ENCODE measurements around the gene GMNC.

DNA sequence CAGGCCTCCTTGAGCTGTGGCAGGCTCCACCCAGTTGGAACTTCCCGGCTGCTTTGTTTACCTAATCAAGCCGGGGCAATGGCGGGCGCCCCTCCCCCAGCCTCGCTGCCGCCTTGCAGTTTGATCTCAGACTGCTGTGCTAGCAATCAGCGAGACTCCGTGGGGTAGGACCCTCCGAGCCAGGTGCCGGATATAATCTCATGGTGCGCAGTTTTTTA, 149.1 kb upstream of the TPRG1 start:
- CAGE, long polyA plus RNA = no peak
- RRBS = no CpG with 5 or more reads among the region's 11 CpGs

DNA sequence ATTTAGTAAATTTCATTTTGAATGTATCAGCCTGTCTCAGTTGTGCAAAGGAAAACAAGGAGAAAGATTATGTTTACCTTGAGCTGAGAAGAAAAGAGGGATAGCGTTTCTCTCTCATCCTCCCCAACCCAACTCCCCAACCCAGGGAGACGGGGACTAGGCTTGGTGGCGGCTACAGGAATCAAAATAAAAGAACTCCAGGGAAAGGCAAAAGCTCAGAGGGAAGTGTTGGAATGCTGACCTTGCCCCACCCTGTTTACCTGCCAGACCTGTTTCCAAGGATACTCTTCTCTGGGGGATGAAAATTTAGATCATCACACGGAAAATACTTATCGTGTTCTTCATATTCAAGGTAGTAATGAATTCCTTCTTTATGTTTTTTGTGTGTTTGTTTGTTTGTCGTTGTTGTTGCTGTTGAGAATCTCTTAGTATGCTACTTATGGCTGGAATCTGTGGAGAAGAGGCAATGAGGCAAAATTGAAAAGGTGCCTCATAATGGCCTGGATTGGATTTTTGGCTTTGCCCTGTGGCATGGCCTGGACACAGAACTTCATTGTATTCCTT, 11.2 kb upstream of the TPRG1 start:
- CAGE, long polyA plus RNA = no peak
- RRBS = no CpG with 5 or more reads among the region's 6 CpGs

DNA sequence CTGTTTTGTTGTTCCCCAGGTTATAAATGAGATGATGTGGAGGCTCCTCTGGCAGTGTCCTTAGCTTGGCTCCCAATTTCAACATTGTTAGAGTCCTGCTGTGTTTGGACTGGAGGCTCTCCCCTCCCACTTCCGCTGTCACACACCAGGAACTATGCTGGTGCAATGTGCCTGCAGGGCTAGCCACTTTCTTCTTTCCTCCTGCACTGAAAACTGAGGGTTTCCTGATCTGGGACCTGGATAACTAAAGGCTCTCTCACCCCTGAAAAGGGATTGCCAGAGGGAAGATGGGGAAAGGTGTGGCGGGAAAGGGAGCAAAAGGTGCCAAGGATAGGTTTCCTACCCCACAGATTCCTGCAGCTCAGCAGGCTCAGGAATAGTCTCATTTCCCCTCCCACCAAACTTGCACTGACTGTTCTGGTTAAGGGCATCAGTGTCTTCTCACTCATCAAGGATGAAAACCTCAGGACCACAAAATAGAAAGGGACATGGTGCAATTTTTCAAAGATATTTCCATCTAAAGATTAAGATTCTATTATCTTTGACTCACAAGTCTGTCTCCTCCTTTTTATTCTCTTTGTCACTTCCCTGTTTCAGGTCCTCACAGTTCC, 121.5 kb downstream of the TPRG1 start:
- CAGE, long polyA plus RNA = no peak
- RRBS = no CpG with 5 or more reads among the region's 2 CpGs

GRCh38 chr3:189324504-189325307, 152.9 kb downstream of the TPRG1 start:
- CAGE, long polyA plus RNA = no peak
- RRBS = no CpG with 5 or more reads among the region's 5 CpGs

GRCh38 chr3:189702221-189702636, 71.0 kb downstream of the TP63 start:
- CAGE, long polyA plus RNA = no peak
- RRBS = no CpG with 5 or more reads among the region's 1 CpG

DNA sequence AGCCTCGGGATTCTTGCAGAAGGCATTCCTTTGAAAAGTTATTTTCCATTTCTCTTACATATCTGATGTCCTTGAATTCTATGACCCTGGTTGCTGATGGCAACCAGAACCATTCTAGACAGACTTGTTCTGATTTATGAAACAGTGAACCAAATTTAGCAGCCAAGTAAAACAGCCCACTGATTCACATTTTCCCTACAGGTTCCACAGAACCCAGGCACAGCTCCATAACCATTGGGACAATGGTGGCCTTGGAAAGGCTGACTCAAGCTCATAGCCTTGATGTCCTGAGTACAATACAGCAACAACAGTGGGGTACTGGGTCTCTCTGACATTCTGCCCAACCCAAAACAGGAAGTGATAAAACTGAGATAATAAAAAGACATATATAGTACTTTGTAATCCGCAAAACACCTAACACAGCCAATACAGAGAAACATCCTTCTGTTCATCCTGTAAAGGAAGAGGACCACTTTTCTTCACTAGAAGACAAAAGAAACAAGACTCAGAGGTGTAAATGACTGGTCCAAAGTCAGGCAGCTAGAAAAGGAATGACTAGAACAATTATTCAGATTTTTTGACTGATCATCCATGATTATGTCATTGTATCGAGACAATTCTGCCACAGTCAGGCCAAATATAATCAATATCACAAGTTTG, 26.2 kb downstream of the P3H2 start:
- CAGE, long polyA plus RNA = no peak
- RRBS = no CpG with 5 or more reads among the region's 3 CpGs

- CAGE, long polyA plus RNA = no peak
- RRBS = no CpG with 5 or more reads among the region's 7 CpGs
These were observed 24.0 kb upstream of the P3H2 start for GRCh38 chr3:190144669-190145165.

- CAGE, long polyA plus RNA = no peak
- RRBS = no CpG with 5 or more reads among the region's 3 CpGs
These were observed 4.4 kb downstream of the CLDN1 start for GRCh38 chr3:190317526-190318575.

DNA sequence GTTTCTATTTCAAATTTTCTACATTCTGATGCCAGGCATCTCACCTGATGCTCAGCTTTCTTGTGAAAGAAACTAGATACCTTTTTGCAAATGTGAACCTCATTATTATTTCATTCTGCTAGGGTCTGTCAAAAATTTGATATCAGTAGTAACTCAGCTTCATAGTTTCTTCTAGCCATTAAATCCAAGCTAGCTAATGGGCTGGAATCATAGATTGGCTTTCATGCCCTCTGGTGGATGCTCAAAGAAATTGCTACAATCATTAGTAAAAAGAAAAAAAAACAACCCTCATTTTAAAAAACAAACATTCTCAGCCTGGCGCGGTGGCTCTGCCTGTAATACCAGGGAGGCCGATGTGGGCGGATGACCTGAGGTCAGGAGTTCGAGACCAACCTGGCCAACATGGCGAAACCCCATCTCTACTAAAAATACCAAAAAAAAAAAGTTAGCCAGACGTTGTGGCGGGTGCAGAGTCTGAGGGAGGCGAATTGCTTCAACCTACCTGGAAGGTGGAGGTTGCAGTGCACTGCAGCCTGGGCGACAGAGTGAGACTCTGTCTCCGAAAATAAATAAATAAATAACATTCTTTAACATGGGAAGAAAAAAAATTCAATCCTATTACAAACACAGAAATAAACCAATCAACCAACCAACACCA, 25.2 kb downstream of the TMEM207 start:
- CAGE, long polyA plus RNA = no peak
- RRBS = no CpG with 5 or more reads among the region's 11 CpGs

DNA sequence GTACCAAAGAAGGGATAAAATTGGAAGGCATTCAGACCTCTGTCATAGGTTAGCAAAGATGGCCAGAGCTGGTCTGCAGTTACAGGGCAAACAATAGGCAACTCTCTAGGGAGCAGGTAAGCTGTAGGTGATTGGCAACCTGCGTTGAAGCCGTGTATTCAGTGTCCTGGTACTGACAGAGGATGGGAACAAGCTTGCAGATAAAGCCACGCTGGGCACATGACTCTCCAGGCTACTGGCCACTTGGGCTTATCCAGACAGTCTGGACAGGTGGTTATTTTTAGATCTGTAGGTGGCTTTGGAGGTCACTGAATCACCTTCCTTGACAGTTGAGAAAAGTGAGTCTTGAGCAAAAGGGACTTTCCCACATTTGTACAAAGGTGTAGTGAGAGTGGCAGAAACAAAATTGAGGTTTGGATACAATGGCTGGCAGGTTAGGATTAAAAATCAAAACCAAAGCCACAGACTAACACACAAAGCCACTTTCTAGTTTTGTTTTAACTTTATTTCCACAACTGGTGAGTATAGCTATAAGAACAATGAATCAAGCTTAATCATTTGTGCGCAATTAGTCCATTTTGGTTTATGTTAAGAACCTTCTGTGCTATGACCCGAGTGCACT, 22.3 kb upstream of the IL1RAP start:
- CAGE, long polyA plus RNA = no peak
- RRBS = no CpG with 5 or more reads among the region's 5 CpGs

GRCh38 chr3:190580679-190581237, 66.9 kb downstream of the IL1RAP start:
- CAGE, long polyA plus RNA = no peak
- RRBS = no CpG with 5 or more reads among the region's 5 CpGs

- CAGE, long polyA plus RNA = no peak
- RRBS = no CpG with 5 or more reads among the region's 5 CpGs
These were observed 50.4 kb downstream of the GMNC start for GRCh38 chr3:190812191-190812474.

- CAGE, long polyA plus RNA = no peak
- RRBS = 2% methylated on average over 29 of the region's 65 CpGs
These were observed at the start of gene GMNC for GRCh38 chr3:190862168-190863513. Gene GMNC, minus strand, starts transcription at chr3:190862694.

DNA sequence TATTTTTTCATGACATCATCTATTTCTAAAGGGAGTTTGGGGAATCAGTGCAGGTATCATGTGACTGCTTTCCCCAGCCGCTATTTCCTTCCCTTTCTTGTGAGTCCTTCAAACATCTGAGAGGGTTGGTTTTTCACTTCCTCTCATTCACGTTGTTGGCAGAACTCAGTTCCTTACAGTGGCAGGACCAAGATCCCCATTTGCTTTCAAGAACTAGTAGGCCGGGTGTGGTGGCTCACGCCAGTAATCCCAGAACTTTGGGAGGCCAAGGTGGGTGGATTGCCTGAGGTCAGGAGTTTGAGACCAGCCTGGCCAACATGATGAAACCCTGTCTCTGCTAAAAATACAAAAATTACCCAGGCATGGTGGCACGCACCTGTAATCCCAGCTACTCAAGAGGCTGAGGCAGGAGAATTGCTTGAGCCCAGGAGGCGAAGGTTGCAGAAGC, 47.1 kb downstream of the OSTN start:
- CAGE, long polyA plus RNA = no peak
- RRBS = no CpG with 5 or more reads among the region's 6 CpGs

DNA sequence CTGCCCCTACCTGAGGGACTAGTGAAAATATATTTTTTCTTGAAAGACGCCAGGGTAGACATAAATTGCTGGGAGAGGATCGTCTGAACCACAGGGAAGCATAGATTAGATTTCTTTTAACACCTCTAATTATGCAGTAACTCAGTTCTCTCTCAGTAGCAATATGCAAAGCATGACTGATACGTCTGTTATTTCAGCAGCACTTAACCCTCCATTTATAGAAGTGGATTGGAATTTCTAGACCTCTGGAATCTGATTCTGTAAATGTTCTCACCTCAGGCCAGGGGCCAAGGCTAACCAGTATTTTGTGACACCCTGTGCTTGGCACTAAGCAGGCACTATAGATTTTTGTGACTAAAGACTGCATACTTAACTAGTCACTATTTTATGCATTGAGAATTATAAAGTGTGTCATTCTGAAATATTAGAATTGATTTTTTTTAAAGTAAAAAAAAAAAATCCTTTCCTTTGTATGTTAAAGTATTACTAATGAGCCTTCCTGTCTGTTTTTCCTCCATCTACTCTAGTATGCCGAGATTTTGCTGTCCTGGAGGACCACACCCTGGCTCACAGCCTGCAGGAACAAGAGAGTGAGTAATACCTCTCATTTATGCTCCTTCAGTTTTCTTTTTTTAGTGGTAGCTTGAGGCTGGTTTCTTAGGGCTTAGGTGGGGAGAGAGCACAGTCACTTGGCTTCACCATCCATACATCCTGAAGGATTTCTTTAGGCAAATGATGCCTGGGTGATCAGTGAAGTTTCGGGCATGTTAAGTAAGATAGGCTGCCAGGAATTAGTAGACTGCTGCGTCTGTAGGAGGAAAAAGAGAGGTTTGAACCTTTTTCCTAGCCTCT, 26.5 kb upstream of the UTS2B start:
- CAGE, long polyA plus RNA = no peak
- RRBS = no CpG with 5 or more reads among the region's 6 CpGs

- CAGE, long polyA plus RNA = no peak
- RRBS = no CpG with 5 or more reads among the region's 18 CpGs
These were observed 318.2 kb downstream of the FGF12 start for GRCh38 chr3:192409219-192409466.

DNA sequence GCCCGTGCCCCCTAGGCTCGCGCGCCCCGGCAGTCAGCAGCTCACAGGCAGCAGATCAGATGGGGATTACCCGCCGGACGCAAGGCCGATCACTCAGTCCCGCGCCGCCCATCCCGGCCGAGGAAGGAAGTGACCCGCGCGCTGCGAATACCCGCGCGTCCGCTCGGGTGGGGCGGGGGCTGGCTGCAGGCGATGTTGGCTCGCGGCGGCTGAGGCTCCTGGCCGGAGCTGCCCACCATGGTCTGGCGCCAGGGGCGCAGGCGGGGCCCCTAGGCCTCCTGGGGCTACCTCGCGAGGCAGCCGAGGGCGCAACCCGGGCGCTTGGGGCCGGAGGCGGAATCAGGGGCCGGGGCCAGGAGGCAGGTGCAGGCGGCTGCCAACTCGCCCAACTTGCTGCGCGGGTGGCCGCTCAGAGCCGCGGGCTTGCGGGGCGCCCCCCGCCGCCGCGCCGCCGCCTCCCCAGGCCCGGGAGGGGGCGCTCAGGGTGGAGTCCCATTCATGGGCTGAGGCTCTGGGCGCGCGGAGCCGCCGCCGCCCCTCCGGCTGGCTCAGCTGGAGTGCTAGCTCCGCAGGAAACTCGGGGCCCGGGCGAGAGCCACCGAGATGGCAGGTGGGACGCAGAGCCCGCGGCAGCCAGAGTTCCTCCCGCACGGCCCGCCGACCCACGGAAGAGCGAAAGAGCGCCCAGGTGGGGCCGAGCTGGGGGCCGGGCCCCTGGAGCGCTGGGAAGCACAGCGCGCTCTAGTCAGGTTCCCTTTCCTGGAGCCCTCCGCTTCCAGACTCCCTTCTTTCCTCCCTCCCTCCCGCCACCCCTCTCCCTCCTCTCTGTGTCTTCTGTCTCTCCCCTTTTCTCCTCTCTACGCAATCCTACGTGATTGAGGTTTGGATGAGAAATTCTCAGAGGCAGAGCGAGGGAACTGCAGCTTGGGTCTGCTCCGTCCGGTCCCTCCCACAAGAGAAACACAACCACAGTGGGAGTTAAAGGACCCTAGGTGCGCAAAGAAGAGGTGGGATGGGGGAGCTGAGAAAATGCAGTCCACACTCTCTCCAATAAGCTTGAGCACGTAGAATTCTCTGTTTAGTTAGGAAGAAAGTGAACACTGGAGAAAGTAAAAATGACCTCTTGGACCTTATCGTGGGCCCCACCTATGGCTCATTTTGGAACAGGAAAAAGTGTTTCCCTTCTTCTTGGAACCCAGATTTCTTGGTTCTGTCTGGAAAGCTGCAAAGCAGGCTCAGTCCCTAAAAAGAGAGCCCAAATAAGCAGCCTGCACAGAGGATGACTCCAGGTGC, 317.4 kb downstream of the FGF12 start:
- CAGE, long polyA plus RNA = no peak
- RRBS = 6% methylated on average over 29 of the region's 95 CpGs

DNA sequence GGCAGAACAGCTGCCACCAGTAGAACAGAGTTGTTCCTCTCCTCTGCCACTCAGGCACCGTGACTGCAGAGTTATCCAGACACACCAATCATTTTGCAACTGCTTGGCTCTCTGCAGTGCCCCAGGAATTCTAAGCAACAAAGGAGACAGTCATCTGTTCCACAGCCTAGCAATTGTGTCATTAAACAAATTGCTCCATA, 281.6 kb downstream of the FGF12 start:
- CAGE, long polyA plus RNA = no peak
- RRBS = no CpG with 5 or more reads among the region's 1 CpG

- CAGE, long polyA plus RNA = no peak
- RRBS = no CpG with 5 or more reads among the region's 13 CpGs
These were observed 17.8 kb upstream of the FGF12 start for GRCh38 chr3:192745075-192745566.

DNA sequence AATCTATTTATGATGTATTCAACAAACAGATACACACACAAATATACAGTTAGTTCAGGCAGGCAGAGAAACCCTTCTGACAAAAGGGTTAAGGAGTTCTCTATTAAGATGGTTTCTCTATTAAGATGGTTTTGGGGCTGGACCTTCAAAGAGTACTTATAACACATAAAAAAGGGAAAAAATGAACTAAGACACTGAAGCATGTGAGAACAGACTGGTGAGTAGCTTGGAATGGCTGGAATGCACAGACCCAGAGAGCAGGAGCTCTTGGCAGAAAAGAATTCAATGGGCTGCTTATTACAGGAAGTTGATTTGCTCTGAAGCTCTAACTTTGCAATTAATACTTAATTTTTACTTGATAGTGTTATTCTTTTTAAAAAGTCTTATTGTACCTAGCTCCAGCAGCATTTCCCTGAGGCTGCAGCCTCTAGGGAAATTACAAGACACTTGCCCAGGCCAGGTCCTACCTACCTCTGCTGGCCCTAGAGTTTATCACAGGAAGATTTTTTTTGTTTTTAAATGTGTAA, 28.5 kb downstream of the MB21D2 start:
- CAGE, long polyA plus RNA = no peak